Transverse colon (tissue), 4 donors: ENCODE data around the gene DNAJC12.

DNA sequence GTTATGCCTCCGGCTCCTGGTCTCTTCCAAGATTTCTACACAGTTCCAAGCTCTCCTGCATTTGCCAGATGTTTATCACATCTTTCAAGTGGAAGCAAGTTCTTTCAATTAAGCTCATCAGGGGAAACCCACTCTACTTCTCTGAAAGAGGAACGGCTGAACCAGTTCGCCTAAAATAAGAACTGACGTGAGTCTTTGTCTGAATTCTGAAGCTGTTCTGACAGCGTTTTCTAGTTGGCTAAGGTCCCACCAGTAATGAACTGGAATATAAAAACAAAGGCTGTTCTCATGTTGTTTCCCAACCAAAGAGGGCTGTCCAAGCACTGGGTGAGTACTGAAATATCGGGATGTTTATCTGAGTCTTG lies 140.8 kb upstream of the NRBF2 start:
- PRO-cap, result no peak
- RAMPAGE, long total RNA, 4 experiments, result no peak in any of the 4 experiments

DNA sequence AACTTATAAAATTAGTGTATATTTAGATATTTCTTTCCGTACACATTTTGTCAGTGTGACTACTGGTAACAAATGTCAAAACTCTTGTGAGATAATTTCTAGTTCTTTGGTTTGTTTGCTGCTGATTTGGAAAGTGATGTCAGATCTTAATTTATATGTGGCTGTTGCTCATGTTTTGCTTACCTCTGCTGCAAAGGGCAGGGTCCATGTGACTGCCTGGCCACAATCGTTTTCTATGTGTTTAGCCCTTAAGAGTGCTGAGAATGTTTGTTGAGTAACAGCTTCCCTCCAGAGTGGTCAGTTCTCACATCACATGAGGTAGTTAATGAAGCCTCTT lies 4.1 kb downstream of the NRBF2 start:
- PRO-cap, result no peak
- RAMPAGE, long total RNA, 4 experiments, result no peak in any of the 4 experiments

- PRO-cap, result no peak
- RAMPAGE, long total RNA, 4 experiments, result start-site peak on the minus strand in 2 of 4 experiments, at chr10:63204834-63204925 at its widest, 5 to 34 reads per replicate
These were observed 71.6 kb downstream of the NRBF2 start for GRCh38 chr10:63204672-63205146.

GRCh38 chr10:63213517-63214174 lies 80.5 kb downstream of the NRBF2 start:
- PRO-cap, result no peak
- RAMPAGE, long total RNA, 4 experiments, result no peak in any of the 4 experiments

- PRO-cap, result no peak
- RAMPAGE, long total RNA, 4 experiments, result no peak in any of the 4 experiments
These were observed 91.0 kb downstream of the NRBF2 start for GRCh38 chr10:63223945-63224710.

- PRO-cap, result no peak
- RAMPAGE, long total RNA, 4 experiments, result no peak in any of the 4 experiments
These were observed 140.4 kb downstream of the NRBF2 start for GRCh38 chr10:63273492-63274002.

DNA sequence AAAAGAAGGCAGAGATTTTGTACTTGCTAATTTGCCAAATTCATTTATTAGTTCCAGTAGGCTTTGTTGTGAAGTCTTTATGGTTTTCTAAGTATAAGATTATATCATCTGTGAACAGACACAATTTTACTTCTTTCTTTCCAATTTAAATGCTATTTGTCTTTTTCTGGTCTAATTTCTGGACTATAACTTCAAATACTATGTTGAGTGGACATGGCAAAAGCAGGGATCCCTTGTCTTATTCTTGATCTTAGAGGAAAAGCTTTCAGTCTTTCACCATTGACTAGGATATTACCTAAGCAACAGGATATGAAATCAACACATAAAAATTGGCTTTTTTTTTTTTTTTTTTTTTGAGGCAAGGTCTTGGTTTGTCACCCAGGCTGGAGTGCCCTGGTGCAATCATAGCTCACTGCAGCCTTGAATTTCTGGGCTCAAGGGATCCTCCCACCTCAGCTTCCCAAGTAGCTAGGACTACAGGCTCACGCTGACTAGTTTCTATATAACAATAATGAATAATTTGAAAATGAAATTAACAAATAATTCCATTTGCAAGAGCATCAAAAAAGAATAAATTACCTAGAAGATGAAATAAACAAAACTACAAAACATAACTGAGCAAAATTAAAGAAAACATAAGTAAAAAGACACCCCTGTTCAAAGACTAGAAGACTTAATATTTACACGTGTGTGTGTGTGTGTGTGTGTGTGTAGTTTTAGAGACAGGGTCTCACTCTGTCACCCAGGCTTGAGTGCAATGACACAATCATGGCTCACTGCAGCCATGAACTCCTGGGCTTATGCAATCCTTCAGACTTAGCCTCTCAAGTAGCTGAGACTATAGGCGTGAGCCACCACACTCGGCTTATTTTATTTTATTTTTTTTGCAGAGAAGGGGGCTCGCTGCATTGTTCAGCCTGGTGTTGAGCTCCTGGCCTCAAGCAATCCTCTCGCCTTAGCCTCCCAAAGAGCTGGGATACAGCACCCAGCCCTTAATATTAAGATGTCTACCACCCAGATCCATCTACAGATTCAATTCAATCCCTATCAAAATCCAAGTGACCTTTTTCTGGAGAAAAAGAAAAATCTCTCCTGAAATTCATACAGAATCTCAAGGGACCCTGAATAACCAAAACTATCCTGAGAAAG lies 90.6 kb downstream of the JMJD1C start:
- PRO-cap, result no peak
- RAMPAGE, long total RNA, 4 experiments, result start-site peak on the minus strand in 1 of 4 experiments, centred at position 790 of the sequence, 5 reads per replicate

DNA sequence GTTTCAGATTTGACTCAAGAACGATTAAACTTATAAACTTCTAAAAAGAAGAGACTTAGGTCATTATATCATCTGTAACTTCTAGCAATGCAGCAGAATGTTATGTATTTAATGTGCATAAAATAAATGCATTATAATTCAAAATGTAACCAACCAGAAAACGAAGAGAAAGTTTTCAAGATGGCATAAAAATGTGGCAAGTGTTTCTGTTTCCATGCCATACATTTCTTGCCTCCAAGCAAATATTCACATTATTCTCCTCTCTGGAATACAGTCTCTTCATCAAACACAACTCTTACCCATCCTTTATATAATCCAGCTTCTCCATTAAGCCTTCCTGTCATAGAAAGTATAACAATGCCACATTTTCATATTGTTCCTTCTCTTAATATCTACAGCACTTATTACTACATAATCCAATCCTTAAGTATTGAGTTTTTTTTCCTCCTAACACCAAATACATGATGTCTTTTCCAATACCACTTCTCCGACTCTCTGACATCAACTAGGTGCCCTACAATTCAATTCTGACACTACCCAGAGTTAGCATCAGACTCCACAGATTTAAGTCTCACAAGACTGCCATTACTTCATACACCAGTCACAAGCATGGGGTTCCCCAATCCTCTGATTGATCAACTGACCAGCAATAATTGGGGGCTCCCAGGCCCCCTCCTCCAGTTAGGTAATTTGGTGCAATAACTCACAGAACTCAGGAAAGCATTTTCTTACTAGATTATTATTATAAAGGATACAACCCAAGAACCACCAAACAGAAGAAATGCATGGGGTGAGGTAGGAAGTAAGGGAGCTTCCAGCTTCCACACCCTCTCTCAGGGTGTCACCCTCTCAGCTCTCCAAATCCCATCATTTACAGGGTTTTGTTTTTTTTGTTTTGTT lies 23.1 kb downstream of the JMJD1C start:
- PRO-cap, result no peak
- RAMPAGE, long total RNA, 4 experiments, result no peak in any of the 4 experiments

- PRO-cap, result bidirectional peak, plus-strand start at chr10:63465435, minus-strand start at chr10:63465309; bidirectional peak, plus-strand start at chr10:63465765, minus-strand start at chr10:63465721
- RAMPAGE, long total RNA, 4 experiments, result no peak in any of the 4 experiments
These were observed 564 bp downstream of the JMJD1C start for GRCh38 chr10:63465019-63465806.

DNA sequence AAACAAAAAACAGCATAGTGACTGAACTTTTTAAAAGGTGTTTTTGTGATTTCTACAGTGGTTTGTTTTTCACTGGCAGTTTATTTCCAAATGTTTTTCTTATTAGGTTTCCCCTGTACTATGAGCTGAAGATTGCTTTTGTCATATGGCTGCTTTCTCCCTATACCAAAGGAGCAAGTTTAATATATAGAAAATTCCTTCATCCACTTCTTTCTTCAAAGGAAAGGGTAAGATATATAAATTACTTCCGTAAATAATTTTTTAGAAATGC lies 76.7 kb downstream of the REEP3 start:
- PRO-cap, result no peak
- RAMPAGE, long total RNA, 4 experiments, result start-site peak on the plus strand in 1 of 4 experiments, centred at position 197 of the sequence, 9 reads per replicate

GRCh38 chr10:63629103-63629922 lies 108.1 kb downstream of the REEP3 start:
- PRO-cap, result bidirectional peak, plus-strand start at chr10:63629761, minus-strand start at chr10:63629292
- RAMPAGE, long total RNA, 4 experiments, result no peak in any of the 4 experiments

DNA sequence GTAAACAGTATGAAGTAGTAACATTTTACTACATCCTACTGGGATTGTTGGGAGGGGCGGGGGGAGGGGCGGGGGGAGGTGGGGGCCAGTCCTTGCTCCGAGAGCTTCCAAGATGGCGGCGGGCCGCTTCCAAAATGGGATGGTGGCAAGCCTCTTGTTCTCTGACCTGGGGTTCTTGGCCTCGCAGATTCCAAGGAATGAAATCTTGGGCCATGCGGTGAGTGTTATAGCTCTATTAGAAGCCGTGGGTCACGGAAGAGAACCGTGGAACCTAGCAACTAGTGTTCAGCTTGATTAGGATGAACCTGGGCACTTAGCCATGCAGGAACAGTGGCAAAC lies 143.3 kb downstream of the REEP3 start:
- PRO-cap, result no peak
- RAMPAGE, long total RNA, 4 experiments, result no peak in any of the 4 experiments

GRCh38 chr10:63711316-63711901 lies 190.2 kb downstream of the REEP3 start:
- PRO-cap, result no peak
- RAMPAGE, long total RNA, 4 experiments, result no peak in any of the 4 experiments

- PRO-cap, result no peak
- RAMPAGE, long total RNA, 4 experiments, result start-site peak on the plus strand in 1 of 4 experiments, at chr10:64120277-64120281 at its widest, 7 reads per replicate
These were observed 599.0 kb downstream of the REEP3 start for GRCh38 chr10:64120060-64120791.

GRCh38 chr10:64170819-64171246 lies 649.6 kb downstream of the REEP3 start:
- PRO-cap, result no peak
- RAMPAGE, long total RNA, 4 experiments, result no peak in any of the 4 experiments

DNA sequence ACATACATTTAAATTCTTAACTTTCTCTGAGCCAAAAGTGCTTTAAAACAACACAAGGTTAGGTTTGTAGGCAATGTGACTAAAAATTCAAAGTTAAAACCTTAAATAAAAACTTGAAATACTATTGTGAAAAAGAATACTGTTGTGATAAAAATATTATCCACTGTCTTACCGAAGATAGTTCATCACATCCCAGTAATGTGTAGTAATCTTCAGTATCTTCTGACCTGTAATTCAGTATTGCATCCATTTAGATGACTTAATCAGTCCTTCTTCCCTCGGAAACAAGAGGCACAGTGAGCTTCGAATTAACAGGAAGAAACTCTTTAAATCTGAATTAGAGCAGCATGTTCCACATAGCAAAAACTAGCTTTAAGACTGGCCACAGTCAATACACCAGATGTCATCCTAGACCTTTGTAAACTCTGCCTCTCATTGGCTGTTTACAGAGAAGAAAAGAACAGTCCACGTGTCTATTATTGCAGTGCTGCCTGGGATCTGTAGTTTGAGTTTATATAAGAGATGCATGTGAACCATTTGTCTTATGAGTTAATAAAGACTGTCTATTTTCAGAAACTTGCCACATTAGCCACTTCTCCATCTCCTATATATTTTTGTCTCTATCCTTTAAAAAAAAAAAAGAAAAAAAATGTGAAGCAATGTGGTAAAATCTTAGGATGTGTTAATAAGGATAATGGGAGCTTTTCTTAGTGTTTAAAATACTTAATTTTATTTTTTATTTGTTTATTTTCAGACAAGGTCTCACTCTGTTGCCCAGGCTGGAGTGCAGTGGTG lies at the start of gene DNAJC12:
Gene DNAJC12, minus strand, starts transcription at position 427 of the 795 bp plus-strand sequence.
- PRO-cap, result no peak
- RAMPAGE, long total RNA, 4 experiments, result start-site peak on the minus strand in 1 of 4 experiments, centred at position 402 of the sequence, 10 reads per replicate

DNA sequence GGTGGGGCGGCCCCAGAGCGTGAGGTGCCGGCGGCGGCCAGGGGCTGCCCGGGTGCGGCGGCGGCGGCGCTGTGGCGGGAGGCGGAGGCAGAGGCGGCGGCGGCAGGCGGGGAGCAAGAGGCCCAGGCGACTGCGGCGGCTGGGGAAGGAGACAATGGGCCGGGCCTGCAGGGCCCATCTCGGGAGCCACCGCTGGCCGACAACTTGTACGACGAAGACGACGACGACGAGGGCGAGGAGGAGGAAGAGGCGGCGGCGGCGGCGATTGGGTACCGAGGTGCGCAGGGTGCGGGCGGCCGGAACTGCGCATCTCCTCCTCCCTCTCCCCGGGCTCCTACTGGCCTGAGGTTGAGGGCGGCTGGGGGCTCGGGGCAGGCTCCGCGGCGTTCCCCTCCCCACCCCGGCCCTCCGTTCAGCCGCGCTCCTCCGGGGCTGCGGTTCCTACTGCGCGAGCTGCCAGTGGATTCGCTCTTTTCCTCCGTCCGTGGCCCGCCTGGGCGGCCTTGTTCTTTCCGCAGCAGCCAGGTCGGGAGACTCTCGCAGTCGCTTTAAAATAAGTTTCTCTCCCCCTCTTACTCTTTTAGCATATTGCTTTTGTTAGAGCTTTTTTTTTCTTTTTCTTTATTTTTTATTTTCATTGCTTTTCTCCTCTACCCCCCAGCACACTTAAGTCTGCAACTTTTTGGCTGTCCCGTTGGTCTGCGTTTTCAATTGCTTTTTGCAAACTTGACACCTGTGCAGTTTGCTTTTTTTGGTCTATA lies 599 bp downstream of the SIRT1 start:
- PRO-cap, result bidirectional peak, plus-strand start at position 90 of the sequence, minus-strand start at position 120 of the sequence; bidirectional peak, plus-strand start at position 345 of the sequence, minus-strand start at position 336 of the sequence; bidirectional peak, plus-strand start at position 437 of the sequence, minus-strand start at position 439 of the sequence
- RAMPAGE, long total RNA, 4 experiments, result start-site peak on the plus strand in 1 of 4 experiments, centred at position 214 of the sequence, 12 reads per replicate

GRCh38 chr10:67916129-67917047 lies 31.9 kb downstream of the SIRT1 start:
- PRO-cap, result no peak
- RAMPAGE, long total RNA, 4 experiments, result start-site peak on the plus strand in 1 of 4 experiments, at chr10:67916271-67916347 at its widest, 13 reads per replicate

GRCh38 chr10:68110113-68110494 lies 816 bp downstream of the MYPN start:
- PRO-cap, result no peak
- RAMPAGE, long total RNA, 4 experiments, result no peak in any of the 4 experiments

GRCh38 chr10:68112100-68112570 lies 2.8 kb downstream of the MYPN start:
- PRO-cap, result no peak
- RAMPAGE, long total RNA, 4 experiments, result no peak in any of the 4 experiments